ENCODE measurements around the gene NGLY1.

DNA sequence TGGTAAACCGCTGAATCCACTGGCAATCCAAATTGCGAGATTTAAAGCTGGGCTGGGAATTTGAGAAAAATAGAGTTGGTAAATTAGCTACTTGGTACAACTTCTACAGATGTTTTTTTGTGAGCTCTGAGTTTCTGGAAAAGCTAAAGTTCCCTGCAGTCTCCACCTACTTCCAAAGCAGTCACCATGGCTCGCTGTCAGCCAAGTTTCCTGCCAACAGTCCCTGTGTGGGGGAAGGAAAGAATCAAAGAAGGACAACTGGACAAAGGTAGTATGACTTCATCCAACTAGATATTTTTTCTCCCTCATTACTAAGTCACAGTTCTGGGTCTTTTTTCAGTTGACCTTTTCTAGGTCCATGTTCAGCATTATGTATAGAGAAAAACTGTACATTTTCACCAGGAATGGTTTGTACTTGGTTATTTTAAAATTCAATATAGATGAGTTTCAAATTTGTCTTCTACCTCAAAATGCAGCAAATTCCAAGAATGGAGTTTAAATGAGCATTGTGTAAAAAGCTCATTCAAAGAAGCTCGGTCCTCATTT lies 105.4 kb downstream of the ZNF385D start:
- RRBS = no CpG with 5 or more reads among the region's 4 CpGs

GRCh38 chr3:21750218-21750626 lies 788 bp downstream of the ZNF385D start:
- RRBS = no CpG with 5 or more reads among the region's 4 CpGs

DNA sequence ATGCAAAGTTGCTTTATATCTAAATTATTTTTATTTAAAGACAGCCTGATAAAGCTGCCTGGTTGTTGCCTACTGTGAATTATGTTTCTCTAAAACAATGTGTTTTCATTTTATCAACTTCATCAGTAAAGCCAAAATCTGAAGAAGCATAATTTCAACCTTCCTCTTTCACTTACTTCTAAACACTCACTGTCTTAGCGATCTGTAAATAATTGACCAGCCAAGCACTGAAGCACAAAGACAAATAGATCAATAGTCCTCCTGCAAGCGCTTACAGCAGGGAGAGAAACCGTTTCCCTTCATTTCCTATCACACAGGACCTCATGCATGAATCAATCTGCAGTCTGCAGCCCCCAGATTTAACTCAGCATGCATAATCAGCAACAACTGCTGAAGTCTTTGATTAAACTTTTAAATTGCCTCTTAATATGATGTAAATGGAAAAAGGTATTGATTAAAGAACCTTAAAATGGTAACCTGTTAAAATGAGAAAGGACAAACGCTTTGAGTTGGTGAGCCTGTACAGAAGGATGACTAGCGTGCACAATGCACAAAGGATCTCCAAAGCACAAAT lies 370.1 kb upstream of the ZNF385D start:
- RRBS = no CpG with 5 or more reads among the region's 5 CpGs

DNA sequence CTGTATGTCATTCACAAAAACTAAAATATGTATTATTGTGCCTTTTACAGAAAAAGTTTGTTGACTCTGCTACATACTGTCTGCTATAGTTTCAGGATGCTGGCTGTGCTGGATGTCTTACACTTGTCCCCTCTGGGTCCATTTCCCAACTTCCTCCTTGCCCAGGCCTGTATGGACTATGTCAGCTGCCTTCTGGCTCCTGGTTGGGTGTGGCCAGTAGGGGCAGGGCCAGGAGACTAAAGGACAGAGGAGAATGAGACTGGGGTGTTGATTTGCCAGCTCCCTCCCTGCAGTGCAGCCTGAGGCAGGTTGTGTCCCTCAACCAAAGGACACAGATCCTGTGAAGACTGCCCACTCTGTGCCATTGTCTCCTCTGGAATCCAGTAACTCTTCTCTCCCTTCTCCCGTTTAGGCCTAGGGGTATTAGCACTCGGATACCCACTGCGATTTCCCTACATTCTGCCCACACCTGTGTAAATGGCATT lies 90.6 kb upstream of the UBE2E2 start:
- RRBS = no CpG with 5 or more reads among the region's 3 CpGs

DNA sequence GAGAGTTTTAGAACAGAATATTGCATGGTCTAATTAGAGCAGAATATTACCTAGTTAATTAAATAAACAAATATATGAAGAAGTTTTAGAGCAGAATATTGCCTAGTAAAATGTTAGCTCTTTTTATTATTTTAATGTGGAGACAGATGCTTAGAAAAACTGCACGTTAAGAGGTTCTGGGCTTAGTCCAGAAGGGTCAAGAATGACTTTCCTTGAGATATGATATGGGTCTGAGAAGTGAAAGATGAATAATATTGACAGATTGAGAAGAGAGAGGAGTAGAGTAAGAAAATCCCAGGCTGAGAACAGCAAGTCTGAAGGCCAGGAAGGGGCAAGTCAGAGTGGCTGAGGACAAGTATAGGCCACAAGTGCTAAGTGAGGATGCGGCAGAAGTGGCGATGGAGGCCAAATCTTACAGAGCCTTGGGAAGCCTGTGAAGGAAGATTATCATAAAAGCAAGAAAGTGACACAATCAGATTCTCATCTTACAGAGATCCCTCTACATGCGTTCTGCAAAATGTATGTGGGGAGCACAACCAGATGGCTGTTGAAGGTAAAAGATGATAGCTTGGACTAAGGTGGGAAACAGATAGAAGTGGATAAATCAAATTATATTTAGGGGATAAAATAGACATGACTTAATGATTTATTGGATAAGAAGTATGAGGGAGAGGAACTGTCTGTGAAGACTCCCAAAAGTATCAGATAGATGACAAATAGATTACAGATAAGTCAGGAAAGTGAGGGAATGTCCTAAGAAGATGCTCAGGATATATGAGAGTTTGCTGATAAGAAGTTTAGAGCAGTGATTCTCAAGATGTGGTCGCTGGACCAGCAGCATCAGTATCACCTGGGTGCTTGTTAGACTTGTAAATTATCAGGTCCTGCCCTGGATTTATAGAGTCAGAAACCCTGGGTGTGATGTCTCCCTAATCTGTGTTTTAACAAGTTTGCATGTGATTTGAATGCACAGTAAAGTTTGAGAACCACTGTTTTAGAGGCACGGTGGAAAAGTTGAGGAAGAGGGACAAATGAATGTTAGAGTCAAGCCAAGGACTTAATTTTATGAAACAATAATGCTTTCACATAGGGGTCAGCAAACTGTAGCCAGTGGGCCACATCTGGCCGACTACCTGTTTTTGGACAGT lies 189.8 kb downstream of the UBE2E2 start:
- RRBS = no CpG with 5 or more reads among the region's 7 CpGs

DNA sequence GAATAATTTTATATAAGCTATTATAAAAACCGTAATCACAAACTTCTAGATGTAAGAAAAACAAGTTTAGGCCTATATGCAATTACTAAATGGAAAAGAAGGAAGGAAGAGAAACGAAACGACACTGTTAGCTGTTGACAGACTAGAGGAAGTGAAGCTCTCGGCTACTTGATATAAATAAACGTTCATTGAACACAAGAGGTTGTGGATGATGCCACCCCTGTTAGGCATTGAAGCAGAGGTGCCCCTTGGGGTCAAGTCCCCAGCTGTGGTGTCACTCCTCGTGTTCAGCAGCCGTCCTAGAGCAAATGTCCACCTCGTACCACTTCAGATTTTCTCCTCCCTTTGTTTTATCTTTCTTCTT lies 146.5 kb upstream of the UBE2E1 start:
- RRBS = no CpG with 5 or more reads among the region's 8 CpGs

GRCh38 chr3:23740296-23741004 lies 65.3 kb upstream of the UBE2E1 start:
- RRBS = no CpG with 5 or more reads among the region's 3 CpGs

DNA sequence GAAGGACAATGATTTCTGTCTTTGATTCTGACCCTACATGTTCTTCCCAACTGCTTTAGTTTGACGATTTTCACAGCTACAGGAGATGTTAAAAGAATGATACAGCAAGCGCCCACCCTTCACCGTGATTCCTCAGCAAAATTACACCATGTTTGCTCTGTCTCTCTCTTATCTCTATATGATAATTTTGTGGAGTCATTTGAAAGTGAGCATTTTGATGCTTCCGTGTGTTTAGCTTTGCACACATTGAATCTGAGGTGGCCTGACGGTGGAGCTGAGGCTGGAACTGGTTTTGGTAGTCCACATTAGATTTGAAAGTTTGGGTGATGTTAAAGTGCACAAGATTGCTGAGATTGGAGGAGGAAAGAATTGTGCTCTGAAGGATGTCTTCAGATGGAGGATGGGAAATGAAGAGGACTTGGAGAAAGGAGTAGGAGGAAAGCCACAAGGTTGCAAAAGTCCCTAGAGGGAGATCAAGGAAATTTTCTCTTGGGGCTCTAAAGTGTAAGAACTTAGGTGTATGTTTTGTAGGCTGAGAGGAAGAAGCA lies 12.7 kb downstream of the UBE2E1 start:
- RRBS = no CpG with 5 or more reads among the region's 5 CpGs

GRCh38 chr3:23824877-23825868 lies 19.4 kb downstream of the UBE2E1 start:
- RRBS = no CpG with 5 or more reads among the region's 8 CpGs

GRCh38 chr3:23917345-23918392 lies 737 bp downstream of the RPL15 start:
- RRBS = 1% methylated on average over 8 of the region's 46 CpGs

DNA sequence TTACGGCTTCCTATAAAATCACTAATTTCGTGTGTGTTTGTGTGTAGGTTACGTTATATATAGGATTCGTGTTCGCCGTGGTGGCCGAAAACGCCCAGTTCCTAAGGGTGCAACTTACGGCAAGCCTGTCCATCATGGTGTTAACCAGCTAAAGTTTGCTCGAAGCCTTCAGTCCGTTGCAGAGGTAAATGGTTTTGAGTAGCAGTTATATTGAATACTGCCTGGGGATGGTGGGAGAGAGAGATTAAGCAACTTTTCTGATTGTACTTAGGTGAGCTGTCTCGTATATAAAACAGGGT lies 1.4 kb downstream of the RPL15 start:
- RRBS = no CpG with 5 or more reads among the region's 12 CpGs

- RRBS = no CpG with 5 or more reads among the region's 1 CpG
Measured at GRCh38 chr3:24286394-24286595, 208.4 kb downstream of the THRB start.

GRCh38 chr3:24601348-24601895 lies 106.8 kb upstream of the THRB start:
- RRBS = no CpG with 5 or more reads among the region's 9 CpGs

DNA sequence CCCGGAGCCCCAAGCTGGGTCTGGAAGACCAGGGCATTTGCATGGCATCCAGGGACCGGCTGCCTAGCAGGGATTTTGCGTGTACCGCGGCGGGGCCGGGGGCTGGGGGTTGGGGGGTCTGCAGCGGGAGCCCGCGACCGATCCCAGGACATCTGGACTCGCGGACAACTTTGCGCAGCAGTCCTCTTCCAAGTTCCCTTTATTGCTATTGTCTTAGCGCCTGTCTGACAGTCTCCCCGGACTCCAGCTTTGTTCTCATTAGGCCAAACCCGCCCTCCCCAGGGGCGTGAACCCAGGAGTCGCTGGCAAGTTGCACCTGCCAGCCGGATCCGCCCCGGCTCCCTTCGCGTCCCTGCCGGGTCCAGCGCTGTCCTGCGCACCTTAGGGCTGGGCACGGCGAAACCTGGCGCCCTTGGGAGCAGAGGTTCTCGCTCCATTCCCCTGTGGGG lies 334.8 kb upstream of the THRB start:
- RRBS = 8% methylated on average over 6 of the region's 31 CpGs

DNA sequence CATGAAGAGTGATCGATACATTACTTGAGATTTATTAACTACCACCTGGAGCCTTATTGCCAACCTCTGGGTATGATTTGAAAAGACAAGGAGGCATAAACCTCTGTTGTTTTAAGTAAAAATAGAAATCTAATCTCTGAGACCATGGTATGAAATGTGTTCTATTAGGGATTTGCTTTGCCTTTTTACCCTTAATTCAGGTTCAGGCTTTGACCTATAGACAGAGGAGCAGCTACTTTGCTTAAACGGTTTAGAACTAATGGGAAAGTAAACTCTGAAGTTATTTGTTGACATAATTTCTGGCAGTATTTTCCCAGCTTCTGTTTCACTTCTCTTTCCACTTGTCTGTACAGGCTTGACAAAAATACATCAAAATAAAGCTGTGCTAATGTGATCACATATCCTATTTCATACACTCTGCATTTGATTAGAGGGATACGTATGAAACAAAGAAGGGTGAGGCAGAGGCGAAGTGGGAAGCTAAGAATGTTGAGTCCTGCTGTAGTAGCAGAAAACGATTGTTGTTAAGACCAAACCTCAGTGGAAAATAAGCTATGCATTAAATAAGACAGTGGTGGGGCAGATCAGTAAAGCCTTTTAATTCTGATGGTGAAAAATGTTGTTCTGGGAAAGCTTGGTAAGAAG lies 389.2 kb upstream of the RARB start:
- RRBS = no CpG with 5 or more reads among the region's 5 CpGs

DNA sequence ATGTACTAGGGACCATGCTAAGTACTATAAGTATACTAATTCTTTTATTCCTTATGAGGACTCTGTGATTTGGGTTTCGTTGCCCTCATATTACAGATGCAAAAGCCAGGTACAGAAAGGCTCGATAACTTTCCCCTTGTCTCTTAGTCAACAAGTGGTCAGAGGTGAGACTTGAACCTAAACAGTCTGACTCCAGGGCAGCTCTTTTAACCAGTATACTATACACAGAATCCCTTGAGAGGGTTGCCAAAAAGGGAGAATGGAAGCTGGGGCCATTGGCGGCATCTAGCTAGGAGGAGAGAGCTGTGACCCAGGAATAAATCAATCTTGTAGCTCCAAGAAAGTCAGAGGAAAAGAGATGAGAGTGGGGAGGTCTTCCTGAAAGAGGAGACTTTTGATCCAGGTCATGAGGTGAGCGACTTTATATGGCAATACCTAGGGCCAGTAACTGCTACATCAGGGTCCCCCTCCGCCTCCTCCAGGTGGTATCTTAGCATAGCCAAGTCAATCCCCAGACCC lies 92.3 kb downstream of the TOP2B start:
- RRBS = no CpG with 5 or more reads among the region's 5 CpGs

DNA sequence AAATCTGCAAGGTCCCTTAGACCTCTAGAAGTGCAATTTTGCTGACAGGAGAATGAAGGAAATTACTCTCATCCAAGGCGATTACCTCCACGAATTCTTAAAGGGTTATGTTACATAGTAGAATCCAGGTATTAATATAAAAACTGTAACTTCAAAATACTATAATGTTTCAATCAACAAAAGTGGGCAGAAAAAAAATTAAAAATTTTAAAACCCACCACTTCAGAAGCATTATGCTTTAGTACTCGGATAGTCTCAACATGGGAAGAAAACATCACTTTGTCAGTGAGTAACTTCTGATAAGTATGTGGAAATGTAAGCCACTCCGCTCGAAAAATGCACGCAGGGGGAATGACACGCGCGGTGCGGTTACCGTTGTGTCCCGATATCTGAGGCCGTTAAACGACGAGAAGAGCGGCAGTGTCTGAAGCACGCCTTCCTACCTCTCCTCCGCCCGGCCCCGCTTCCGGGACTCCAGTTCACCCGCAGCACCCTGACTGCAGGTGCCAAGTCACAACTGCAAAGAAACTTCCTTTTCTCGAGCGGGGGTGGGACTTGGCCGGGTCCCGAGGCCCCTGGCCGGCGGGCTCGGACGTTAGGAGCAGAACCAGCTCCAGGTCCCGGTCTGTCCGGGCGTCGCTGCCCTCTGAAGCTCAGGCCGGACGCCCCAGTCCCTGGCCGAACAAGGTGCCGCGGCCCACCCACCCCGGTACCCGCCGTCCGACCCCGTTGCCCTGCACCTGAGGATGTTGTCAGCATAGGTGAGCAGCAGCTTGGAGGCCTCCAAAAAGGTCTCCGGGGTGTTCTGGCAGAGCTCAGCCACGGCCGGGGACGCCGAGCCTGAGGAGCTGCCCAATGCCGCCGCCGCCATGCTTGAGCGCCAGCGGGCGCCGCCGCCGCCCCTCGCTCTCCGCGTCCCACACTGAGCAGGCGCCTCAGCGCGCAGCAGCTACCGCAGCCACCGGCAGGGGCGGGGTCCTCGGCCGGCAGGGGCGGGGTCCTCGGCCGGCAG lies at the start of gene NGLY1:
NGLY1 (minus strand) TSS at position 924 of the 1,012 bp plus-strand sequence.
- RRBS = 3% methylated on average over 20 of the region's 72 CpGs

- RRBS = no CpG with 5 or more reads among the region's 3 CpGs
Measured at GRCh38 chr3:26011000-26011372, 221.1 kb downstream of the OXSM start.

All from GM19239 (cell line).